Hematopoietic multipotent progenitor cell (in vitro differentiated cells): ENCODE measurements around a stretch of chr20.

DNA sequence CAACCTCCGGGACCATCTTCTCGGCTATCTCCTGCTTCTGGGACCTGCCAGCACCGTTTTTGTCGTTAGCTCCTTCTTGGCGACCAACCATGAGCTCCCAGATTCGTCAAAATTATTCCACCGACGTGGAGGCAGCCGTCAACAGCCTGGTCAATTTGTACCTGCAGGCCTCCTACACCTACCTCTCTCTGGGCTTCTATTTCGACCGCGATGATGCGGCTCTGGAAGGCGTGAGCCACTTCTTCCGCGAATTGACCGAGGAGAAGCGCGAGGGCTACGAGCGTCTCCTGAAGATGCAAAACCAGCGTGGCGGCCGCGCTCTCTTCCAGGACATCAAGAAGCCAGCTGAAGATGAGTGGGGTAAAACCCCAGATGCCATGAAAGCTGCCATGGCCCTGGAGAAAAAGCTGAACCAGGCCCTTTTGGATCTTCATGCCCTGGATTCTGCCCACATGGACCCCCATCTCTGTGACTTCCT lies 8.5 kb upstream of the RNF24 start:
- CAGE, long polyA plus RNA, result no peak

GRCh38 chr20:4153236-4153651 lies 4.6 kb downstream of the SMOX start:
- CAGE, long polyA plus RNA, result no peak

DNA sequence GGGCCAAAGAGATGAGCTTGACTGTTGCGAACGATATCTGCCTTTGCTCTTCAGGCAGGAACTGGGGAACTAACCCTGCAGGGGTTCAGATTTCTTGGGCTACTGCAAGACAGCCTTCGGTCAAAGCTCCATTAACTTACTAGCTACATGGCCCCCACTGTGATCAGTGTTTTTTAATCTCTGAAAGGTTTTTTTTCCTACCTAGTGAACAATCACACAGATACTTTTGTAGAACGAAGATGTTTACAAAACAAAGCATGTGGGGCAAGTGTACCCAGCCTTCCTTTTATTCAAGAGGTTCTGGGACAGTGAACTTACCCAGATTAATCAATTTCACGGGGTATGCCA lies 48.3 kb downstream of the ADRA1D start:
- CAGE, long polyA plus RNA, result no peak

DNA sequence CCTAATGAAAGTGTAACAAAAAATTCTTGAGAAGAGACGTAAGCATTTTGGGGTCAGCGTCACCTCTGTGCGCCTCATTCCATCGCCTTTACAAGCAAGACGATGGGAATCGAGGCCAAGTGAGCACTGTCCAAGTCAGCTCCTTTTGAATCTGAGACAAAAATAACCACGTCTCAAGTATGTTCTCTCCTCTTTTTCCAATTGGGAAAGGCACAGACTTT lies 47.9 kb upstream of the ADRA1D start:
- CAGE, long polyA plus RNA, result no peak

- CAGE, long polyA plus RNA, result no peak
These were observed 48.3 kb upstream of the ADRA1D start for GRCh38 chr20:4297368-4297895.

DNA sequence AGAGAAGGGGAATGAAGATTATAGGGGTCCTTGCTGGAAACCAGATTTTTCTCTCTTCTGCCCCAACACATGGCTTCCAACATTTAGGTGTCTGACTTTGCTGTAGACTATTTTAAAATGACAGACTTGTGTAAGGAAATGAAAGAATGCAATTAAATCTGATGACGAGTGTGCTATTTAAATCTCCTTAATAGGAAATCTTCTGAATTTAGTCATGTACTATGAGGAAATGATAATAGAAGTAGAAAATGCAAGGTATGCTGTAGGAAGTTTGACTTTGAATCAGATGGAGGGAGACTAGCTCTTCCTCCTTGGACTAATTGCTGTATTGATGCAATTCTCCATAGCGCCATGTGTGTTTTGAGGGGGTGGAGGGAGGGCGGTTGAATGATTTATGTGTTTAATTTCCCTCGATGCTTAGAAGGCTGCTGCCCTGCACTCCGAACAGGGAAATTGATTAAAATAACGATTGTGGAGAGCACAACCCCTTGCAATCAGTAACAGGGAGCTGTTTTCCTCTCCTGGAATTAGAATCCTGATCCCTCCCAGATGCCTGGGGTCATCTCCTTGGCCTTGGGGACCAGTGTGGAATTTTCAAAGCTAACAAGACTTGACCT lies 179.0 kb upstream of the PRNP start:
- CAGE, long polyA plus RNA, result no peak

GRCh38 chr20:4703622-4704355 lies 17.5 kb downstream of the PRNP start:
- CAGE, long polyA plus RNA, result no peak

GRCh38 chr20:4782324-4783282 lies 40.8 kb downstream of the RASSF2 start:
- CAGE, long polyA plus RNA, result no peak

DNA sequence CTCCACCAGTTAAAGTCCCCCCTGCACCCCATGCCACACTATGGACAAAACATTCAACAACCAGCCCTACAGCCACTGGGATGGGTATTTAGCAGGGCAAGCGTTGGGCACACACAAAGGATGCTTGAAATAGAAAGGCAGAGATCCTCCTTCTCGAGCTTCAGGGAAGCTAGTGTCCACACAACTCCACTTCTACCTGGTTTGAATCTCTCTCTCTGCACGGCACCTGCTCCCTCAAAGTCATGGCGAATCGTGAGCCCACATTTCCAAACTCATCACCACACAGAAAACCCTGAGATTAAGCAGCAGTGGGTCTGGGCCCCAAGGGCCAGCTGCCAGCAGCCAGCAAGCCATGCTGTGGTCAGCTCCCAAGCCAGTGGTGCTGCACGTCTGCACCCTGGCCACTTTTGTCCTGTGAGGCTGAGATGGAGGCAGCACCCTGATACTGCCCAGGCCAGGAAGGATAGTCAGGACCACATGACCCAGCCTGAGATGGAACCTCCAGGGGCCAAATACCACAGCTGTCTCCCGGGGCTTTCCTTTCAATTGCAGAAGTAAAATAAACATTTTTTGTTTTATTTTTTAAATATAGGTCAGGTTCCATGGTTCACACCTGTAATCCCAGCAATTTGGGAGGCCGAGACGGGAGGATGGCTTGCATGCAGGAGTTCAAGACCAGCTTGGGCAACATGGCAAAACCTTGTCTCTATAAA lies 7.8 kb downstream of the RASSF2 start:
- CAGE, long polyA plus RNA, result no peak

GRCh38 chr20:4901738-4902545 lies 78.5 kb upstream of the RASSF2 start:
- CAGE, long polyA plus RNA, result no peak

GRCh38 chr20:4905129-4905562 lies 81.7 kb upstream of the RASSF2 start:
- CAGE, long polyA plus RNA, result no peak

- CAGE, long polyA plus RNA, result no peak
These were observed 50.1 kb downstream of the SLC23A2 start for GRCh38 chr20:4951057-4951799.

DNA sequence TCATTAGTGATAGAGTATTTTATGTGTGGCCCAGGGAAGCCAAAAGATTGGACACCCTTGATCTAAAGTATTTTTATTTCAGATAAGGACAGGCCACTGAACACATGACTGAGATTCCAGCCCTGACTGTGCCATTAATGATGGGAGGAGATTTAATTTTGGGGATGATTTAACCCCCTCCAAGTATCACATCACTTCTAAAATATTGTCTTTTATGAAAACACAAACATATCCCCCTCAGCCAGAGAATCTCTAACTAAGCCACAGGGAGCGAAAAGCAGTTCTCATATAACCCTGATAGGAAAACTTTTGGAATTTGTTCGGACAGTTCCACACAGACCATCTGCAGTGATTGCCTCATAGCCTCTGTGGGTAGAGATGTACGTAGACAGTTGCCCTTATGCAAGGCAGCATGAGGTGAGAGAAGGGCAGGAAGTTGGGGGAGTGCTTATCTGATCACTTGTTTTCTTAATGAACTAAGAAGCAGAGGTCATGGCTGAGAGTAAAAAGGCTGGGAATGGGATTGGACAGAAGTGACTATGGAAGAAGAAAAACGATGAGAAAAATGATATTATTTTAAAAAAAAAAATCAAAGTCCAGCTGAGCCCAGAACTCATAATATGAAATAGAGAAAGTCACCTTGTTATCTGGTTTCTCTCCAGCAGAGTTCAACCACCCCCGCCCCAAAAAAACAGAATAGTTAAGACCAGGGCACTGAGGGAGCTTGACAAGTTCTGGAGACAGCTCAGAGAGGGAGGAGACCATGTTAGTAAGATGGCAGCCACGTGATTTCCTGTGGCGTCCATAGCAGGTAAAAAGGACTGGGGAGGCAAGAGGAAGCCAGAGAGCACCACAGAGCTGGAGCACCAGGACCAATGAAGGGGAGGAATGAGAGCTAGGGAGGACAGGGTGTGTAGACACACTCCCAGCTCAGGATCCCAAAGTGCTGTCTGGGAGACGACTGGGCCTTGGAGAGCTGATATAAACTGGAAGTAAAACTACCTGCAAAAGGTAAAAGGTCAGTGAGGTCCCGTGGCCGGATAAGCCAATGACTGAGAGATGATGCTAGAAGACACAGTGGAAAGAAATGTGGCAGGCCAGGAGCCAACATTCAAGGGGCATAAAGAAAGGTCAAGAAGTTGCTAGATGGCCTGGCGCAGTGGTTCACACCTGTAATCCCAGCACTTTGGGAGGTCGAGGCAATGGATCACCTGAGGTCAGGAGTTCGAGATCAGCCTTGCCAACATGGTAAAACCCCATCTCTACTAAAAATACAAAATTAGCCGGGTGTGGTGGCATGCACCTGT lies 39.3 kb downstream of the SLC23A2 start:
- CAGE, long polyA plus RNA, result no peak

DNA sequence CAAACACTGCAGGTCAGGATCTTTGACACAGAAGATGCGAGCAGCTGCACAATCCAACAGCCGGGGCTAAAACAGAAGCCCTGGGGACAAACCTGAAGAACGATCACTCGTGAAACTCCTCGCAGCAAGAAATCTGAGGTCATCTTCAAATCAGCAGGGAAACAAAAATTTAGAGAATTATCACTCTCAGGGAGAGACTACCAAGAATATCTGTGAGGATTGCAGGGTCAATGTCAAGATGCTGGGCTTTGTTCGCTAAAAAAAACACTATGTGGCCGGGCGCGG lies 14.1 kb downstream of the SLC23A2 start:
- CAGE, long polyA plus RNA, result no peak

DNA sequence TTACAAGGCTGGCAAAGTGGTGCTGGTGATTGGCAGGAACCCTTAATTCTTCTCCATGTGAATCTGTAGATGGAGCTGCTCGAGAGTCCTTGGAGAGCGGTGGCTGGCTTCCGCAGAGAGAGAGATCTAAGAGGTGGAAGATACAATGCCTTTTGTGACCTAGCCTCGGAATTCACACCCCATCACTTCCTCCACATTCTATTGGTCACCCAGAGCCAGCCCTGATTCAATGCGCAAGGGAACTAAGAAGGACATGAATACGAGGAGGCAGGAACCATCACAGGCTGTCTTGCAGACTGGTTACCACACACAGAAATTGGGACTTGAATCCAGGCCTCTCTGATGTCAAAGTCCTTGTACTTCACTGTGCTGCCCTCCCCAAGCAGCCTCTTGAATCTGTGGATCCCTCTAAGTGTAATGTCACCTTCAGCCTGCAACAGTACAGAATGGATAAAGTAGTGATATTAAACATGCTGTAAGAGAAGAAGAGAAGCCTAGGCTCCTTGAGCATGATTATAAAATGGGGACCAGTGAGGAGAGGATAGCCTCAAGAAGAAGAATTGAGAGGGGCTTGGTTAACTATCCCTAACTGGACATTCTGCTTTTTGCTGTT lies 129.0 kb upstream of the PROKR2 start:
- CAGE, long polyA plus RNA, result no peak

DNA sequence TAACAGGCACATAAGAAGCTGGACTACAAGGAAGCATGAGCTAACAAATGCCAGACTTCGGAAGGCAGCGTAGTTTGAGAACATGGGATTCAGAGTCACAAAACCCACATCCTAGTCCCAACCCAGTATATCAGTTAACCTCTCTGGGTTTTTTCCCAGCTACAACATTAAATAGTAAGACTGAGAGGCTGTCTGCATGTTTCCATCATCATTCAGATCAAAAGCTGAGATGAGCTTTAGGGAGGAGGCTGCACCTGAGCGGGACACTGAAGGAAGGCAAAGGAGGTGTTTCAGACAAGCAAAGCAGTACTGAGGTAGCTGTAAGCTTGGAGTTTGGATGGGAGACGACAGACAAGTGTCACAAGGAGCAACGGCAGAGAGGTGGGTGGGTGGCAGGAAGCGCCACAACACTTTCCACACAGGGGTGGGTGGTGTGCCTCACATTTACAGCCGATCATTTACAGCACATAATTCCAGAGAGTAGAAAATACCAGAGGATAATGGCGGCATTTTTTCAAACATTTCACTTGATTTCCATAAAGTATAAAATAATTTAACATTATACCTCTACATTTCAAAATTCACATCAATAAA lies 66.2 kb downstream of the GPCPD1 start:
- CAGE, long polyA plus RNA, result no peak

- CAGE, long polyA plus RNA, result no peak
These were observed 32.5 kb downstream of the GPCPD1 start for GRCh38 chr20:5578084-5578929.

- CAGE, long polyA plus RNA, result no peak
These were observed 34.7 kb upstream of the GPCPD1 start for GRCh38 chr20:5645458-5646018.

DNA sequence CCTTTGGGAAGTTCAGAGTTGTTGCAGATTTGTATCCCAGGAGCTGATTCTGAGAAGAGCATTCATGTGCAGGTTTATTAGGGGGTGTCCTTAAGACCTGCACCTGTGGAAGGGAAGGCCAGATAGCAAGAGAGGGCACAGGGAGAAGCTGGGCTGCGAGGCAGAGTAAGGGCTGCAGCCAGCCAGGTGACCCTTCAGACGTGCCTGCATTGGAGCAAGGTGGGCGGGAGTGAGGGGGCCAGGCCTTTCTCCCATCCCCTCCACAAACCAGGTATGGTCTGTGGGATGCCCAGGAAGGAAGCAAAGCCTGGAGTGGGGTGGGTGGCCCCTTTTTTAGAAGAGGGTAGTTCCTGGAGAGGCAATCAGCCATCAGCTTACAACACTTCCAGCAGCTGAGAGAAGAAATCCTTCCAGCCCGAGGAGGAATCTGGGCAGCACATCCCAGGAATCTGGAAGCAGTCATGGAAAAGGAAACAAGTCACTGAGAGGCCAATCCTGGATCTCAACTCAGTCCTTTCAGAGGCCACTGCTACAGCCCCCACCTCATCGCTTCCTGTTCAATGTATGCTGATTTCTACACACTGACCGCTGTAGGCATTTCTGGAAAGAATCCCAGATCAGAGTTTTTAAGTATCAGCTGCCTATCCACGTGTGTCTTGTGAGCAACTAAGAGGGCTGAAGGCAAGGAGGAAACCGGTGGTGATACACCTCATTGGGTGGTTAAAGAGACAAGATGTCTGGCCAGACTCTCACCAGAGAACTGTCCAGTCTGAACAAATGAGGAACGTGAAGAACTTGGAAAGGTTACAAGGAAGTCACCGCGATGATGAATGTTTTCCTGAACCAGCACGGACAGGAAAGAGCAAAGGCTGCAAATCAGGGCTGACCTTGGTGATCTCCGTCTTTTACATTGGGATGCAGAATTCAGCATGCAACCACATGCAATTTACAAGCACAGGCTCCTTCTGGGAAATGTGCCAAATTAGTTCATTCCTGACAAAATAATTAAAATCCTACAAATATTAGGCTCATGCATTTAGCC lies 46.5 kb upstream of the GPCPD1 start:
- CAGE, long polyA plus RNA, result no peak

- CAGE, long polyA plus RNA, result no peak
These were observed 61.7 kb upstream of the SHLD1 start for GRCh38 chr20:5688484-5688949.